Thoracic aorta (tissue), 1 donor: ENCODE results near the genes HHIPL2 and TLR5.

- RAMPAGE, long total RNA: no peak
Observed at GRCh38 chr1:220827901-220828513, 41.3 kb downstream of the MTARC1 start.

DNA sequence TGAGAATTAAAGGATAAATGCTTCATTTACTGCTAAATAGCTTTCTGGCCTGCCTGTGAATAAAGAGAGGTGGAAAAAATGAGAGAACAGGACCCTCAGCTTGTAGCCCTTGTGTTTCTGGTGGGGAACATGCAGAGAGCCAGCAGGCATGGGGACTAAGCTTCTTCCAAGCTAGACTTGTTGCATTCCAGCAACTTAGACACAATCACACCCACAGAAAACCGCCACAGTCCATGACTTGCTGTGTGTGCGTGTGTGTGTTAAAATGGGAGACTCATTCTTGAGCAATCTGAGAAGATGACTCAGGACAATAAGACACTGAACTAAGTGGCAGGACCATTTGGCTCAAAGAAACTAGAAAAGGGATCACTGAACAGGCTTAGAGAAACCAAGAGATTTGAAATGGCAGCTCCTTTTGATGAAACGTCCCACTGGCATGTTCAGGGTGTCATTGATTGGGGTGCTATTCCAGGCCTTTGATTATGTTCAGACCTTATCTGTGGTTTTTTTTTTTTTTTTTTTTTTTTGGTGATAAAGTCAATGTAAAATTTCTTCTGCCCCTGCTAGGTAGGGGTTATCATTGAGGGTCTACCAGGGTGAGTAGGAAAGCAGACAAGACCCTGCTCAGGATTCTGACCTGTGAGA lies 78.0 kb downstream of the HLX start:
- RAMPAGE, long total RNA: no peak

DNA sequence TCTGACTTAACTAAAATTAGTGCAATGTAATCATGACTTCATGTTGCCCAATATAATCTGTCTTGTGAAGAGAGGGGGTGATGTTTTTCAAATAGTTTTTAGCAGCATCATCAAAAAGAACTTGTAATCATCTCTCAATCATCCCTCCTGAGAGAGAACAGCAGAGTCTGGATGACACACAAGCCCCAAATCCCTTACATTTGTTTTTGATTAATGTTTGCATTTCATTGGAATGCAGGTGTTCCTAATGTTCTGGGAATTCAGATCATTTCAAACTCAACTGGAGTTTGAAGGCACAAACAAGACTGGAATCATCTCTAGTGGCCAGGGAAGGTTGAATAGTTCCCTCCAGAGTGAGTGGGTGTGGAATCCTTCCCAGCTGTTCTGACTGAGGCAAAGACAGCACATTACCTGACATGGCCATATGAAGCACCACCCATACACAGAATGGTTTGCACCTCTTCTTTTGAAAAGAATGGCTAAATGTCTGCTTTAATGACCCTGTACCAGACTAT lies 83.0 kb downstream of the HLX start:
- RAMPAGE, long total RNA: no peak

- RAMPAGE, long total RNA: no peak
Observed at GRCh38 chr1:221000533-221001116, 121.4 kb downstream of the HLX start.

DNA sequence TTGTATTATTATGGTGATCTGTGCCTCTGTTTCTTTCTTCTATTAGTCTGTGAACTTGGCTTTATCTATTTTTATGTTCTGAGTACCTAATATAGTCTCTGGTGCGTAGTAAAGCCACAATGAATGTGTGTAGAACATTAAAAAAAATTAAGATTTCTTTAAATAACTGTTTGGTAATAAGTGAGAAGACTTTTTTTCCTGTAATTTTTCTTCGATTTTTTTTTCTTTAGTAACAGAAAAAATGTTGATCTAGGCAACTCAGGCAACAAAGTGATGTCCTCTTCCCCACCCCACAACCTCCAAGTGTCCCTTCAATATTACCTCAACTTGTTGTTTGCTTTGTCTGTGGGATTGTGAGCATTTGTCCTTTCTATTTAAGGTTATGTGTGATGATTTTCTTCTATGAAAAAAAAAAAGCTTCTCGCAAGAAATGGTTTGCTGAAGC lies 218.1 kb downstream of the HLX start:
- RAMPAGE, long total RNA: no peak

DNA sequence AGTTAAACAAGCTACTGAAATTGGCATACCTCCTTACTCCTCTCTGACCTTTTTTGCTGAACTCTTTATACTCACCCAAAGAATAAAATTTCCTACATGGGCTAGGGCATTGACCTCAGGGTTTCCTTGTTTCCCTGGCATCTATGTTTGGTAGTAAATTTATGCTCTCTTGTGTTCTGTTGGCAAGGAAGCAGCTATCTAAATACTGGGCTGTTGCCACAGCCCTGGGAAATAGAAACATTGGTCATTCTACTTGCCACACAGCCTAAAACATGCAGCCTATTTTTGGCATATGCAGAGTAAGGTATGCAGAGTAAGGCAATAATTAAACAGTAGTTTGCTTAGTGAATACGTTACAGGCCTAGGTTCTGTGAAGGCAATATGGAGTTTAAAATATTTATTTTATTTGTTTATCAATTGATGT lies 351.4 kb downstream of the HLX start:
- RAMPAGE, long total RNA: no peak

DNA sequence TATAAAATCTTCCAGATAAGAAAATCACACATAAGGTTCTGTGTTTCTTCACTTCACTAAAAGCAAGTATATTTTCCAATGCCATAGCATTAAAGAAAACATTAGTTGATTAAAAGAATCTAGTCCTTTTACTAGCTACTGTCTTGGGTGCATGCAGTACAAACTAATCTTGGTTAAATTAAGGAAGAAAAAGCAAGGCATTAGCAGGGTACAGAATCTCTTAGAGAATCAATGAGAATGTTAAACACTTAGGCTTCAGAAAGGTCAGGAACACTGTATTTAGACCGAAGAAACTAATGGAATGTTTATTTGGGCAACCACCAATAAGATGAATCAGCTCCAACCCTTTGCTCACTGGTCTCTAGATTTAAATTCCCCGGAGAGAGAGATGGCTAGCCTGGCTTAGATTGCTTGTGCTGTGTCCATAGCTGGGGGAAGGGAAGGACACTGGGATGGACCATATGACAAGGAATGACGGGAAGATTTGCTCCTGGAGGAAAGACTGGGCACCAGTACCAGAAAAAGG lies 426.7 kb downstream of the DUSP10 start:
- RAMPAGE, long total RNA: no peak

DNA sequence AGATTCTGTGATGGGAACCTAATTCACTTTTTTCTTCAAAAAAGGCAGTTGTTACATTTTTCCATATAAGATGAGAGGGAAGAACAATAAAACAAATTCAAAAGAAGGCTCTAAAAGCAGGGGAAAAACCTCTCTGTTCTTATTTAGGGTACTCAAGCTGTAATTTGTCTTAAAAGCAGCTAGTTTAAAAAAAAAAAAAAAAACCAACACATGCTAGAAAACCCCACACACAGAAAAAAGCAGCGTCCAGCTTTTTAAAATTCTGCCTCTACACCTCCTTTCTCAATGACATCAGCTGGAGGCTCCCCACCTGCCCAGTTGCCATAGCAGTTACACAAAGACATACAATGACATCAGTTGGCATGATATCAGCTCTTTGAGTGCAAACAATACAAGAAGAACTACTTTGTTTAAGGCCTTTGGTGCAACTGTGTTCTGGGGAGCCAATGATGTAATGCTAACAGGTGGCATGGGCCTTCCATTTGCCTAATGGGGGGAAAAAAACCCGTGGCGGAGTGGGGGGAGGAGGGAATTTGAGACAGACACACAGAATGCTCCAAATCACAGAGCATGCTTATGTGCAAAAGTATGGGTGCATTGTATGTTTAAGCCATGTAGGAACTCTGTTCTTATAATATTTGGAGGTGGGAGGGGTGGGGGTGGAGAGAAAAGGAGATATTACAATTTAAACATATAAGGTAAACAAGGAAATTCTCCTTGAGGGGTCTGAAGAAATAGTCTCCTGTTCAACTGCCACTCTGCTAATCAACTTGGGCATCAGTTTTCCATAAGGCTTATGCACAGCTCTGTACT lies 32.9 kb downstream of the DUSP10 start:
- RAMPAGE, long total RNA: no peak

- RAMPAGE, long total RNA: no peak
Observed at GRCh38 chr1:221713113-221713482, 28.8 kb downstream of the DUSP10 start.

DNA sequence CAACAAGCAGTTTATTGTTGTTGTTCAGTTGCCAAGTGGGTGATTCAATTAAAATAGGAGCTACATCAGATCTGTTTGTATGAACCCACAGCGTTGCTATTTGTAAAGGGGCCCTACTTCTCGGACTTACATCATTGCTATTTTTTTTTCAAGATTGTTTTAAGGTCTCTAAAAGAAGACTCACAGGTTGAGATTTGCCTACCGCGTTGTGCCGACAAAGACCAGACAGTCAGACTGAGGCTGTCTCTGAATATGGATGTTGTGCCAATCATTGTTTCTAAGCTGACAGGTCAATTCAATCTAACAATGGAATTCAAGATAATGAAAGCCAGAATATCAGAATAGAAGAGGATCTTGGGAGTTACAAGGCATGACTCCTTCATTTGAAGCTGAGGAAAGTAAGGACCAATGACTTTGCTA lies 302.2 kb upstream of the DUSP10 start:
- RAMPAGE, long total RNA: no peak

- RAMPAGE, long total RNA: no peak
Observed at GRCh38 chr1:222521238-222521640, 26.7 kb downstream of the HHIPL2 start.

GRCh38 chr1:222547819-222548418 lies at the start of gene HHIPL2:
Gene HHIPL2, minus strand, starts transcription at chr1:222548104.
- RAMPAGE, long total RNA: no peak

DNA sequence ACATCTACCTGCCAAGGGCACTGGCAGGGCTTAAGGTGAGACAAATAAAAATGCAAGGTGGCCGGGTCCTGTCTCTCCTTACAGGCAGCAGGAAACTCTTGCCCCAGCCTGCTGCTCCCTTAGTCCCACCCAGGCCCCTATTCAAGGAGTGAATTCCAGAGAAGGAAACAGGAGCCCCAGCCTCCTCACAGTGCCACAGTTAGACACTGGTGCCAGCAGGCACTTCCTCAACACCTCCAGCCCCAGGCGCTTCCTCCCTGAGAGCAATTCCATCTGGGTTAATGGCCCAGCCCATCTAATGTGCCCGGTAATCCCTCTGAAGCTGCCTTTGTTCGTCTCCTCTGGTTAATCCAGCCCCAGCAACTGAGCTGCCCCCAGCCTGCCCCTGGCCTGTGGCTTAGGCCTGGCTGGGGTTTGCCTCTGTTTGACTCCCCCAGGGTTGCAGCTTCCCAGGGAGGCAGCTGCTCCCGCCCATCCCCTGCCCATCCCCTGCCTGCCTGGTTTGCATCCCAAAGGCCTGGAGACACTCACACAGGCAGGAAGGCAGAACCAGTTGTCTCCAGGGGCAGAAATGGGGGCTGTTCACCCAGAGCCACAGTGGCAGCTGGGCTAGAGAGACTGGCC lies 120.5 kb downstream of the TLR5 start:
- RAMPAGE, long total RNA: no peak

DNA sequence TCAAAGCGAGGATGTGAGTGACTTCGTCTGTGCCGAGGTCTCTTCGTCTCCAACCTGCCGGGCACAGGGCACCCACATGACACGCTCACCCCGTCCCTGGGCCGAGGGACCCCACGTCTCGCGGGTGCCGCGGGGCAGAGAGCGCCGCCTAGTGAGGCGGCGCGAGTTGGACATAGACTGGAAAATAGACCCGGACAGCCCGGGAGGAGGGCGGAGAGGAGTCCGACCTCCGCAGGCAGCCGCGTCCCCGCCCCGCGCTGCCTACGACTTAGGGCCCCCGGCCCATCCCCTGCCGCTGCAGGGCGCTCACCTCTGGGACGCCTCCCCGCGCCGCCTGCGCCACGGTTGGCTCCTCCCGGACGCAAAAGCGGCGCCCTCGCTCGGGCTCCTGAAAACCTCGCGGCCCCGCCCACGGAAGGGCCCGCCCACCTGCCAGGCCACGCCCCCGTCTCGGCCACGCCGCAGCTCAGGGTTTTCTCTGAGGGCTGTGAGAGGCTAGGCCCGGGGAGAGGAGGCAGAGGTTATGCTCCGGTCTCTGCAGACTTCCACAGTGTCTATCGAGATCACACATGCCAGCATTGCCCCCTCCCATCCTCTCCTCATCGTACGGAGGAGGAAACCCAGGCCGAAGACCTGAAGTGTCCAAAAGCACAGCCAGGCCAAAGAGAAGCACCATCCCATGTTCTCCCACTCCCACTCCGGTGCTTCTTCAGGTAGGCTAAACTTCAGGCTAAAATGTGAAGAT lies at the start of gene TLR5:
TLR5 (minus strand) TSS at position 363 of the 745 bp plus-strand sequence.
- RAMPAGE, long total RNA: start-site peak on the minus strand centred at position 364 of the sequence, 7 bp wide, 84 reads

DNA sequence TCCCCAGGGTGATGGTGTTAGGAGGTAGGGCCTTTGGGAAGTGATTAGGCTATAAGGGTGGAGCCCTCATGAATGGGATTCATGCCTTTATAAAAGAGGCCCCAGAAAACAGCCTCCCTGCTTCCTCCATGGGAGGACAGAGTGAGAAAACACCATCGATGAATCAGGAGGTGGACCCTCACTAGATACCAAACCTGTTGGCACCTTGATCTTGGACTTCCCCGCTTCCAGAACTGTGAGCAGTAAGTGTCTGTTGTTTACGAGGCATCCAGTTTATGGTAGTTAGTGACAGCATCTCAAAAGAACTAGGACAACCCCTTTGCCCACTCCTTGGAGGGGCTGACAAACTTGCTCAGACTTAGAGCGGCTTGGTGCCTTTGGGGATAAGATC lies 33.7 kb upstream of the TLR5 start:
- RAMPAGE, long total RNA: no peak

DNA sequence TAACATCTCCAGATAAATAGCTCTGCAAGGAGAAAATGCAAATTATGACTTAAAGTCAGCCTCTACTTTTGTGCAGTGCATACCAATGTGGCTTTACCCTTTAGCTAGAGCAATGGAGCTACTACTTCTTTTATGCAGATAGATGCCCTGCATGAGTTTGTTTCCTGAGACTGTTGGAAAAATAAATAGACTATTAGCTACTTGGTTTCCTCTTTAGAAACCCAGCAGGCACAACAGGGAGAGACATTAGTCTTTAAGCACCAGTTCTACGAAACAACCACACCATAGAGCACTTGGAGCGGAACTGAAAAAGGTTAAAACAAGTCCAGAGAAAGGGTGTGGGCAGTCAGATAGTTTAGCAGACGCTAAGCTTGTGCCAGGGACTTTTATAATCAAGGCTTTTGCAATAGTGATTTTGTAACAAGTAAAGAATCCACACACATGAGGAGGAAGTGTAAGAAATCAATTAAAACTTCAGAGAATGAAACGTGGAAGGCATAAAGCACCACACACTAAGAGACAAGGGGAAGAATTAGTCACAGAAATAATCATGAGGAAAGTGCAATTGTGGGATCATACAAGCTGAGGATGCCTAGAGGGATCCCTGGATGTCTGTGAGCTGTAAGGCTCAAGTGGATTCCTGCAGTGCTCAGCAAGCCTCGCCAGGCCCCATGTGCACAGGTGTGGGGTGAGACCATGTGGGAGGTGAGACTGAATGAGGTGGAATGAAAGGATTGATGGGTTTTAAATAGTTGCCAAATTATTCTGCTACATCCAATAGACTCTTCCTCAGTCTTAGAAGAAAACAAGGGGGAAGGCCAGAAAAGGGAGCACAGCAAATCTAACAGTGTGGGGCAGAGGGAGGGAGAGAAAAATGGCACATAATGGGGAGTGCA lies 37.8 kb upstream of the TLR5 start:
- RAMPAGE, long total RNA: no peak

DNA sequence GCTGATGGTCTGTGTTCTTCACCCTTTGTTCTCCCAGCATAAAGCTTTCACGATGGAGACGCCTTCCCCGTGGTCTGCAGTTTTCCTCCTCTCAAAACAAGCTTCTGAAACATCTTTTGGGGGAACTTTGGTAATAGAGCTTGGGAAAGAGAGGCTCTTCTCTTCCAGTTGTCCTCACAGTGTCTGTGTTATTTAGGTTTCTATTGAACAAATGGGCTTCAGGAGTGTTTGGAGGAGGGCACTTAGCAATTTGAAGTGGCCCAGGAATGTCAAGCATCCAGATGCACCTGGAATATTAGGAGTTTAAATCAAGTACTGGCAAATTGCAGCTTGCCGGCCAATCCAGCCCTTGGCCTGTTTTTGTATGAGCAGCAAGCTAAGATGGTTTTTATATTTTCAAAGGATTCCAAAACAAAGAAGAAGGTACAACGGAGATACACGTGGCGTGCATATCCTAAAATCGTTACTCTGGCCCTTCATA lies 94.6 kb downstream of the CCDC185 start:
- RAMPAGE, long total RNA: no peak

DNA sequence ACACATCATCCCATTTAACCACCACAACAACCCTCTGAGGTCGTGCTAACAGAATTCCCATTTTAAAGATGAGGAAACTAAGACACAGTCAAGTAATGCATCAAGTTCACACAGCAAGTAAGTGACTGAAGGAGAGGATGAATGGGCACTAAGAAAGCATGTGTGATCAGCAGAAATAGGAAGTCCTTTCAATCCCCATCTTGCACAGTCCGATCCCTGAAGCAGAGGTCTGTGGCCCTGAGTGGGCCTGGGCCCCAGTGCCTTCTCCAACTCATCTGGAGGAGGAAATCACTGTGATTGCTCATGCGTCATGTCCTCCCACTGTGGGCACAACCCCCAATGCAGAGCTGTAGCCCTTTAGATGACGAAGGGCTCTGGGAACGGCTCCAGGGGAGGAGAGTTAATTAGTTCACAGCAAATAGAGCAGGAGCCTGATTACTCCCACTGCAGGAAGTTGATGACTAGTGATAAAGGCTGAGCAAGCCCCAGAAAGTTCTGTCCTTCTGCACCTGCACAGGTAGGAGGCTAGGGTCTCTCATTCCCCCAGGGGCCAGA lies 111.4 kb downstream of the CCDC185 start:
- RAMPAGE, long total RNA: no peak

GRCh38 chr1:223741857-223742225 lies 29.5 kb downstream of the CAPN2 start:
- RAMPAGE, long total RNA: no peak

GRCh38 chr1:223755011-223755822 lies 42.9 kb downstream of the CAPN2 start:
- RAMPAGE, long total RNA: no peak